Colonic mucosa (tissue), 1 donor: ENCODE results near the genes PEX7 and TNFAIP3.

DNA sequence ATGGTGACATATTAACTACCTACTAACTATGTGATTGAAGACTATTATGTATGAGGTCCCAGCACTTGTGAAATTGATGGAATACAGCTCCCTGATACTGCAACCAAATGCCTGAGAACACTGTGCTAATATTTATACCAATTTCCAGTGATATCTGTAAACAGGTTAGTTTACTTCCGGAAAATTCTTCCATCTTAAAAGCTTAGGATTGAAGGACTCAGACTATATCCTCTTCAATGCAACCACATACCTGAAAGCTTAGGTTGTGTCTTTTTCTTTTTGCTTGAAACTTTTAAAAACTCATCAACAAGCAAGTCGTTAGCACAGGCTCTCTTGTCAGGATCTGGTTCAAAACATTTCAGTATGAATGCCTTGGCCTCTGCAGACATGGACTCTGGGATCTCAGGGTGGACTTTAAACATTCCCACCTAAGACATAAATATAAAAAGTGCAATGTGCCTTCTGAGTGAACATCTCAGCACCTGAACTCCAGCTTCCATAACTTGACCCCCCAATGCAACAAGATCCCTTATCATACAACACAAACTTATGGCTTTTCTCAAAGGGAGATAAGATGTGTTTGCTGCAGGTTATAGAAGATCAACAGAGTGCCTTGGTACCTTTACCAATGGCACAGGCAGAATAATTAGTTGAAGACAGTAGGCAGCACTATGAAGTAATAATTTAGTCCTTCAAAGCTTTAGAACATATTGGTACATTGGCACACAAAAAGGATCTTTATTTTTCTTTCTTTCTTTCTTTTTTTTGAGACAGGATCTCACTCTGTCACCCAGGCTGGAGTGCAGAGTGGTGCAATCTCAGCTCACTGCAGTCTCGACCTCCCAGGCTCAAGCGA lies 51.6 kb upstream of the MAP7 start:
- PRO-cap = no peak

DNA sequence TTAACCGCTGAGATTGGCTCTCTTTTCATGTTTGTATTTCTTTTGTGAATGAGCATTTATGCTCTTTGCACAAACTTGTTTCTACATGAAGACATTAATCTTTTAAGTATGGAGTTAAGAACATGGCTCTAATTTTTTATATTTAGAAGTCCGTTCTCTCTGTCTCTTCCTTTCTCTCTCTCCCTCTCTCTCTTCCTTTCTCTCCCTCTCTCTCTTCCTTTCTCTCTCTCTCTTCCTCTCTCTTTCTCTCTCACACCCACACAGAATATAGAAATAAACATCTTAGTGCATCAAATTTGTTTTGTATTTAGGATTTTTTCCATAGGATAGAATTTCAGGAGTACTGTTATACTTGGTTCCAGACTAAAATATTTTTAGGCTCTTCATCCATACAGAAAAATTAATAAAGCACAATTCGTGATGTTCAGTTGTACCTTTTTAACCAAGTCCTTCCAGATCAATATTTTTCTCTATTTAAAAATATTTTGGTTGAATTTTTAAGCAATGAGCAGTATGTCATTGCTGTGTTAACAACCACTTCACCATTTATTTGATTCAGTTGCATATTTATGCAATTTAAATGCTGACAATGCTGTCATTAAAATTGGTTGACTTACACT lies 112.2 kb upstream of the MAP7 start:
- PRO-cap = no peak

DNA sequence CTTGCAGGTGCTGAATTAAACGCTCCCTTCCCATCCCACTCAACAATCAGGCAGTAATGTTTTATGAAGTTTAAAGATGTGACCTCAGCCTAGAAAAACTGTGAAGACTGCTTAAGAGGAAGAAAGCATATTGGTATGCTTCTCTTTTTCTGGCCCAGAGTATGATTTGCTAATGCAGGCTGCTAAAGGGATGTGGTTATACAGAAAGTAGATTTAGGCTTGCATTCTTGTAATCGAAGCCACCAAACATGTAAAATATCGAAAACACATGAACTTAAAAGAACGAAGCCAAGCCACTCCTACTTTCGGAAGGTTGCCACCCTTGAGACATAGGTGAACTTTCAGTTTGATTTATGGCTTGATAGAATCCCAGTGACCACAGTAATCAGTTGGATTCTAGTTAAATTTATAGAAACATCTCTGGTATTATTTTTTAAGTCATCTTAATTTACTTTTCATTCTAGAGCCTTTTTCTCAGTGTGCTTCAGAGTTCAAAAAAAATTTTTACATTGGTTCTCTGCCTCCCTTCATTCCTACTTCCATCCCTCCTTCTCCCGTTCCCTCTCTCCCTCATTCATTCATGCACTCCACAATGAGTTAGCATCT lies 40.6 kb downstream of the MAP3K5 start:
- PRO-cap = no peak

DNA sequence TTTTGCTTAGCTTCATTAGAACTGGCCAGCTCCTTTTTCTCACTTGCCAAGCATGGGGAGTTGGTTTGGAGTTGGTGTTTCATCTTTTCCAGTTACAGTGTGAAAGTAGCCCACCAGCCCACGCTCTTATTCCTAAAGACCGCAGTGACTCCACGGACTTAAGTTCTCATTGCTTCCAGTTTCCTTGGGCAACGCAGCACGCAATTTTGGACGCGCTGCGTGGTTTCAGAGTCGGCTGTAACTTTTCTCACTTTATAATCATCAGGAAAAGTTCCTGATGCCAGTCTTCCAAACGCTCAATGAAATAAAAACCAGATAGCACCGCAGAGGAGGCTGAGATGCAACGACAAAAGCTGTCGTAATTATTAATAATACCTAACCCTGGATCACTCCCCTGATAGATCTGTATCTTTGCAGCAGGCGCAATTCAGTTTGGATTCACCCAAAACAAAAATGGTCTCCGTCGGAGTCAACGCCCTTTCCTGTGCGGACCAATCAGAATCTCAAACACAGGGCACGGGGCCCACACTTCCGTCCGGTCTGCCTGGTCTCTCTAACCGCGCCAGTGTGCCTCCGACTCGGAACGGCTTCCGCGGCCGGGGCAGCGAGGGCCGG lies at the start of gene PEX7:
Gene PEX7 (plus strand): TSS at position 556 of the 615 bp plus-strand sequence.
- PRO-cap = bidirectional peak, plus-strand start at position 556 of the sequence, minus-strand start at position 405 of the sequence

DNA sequence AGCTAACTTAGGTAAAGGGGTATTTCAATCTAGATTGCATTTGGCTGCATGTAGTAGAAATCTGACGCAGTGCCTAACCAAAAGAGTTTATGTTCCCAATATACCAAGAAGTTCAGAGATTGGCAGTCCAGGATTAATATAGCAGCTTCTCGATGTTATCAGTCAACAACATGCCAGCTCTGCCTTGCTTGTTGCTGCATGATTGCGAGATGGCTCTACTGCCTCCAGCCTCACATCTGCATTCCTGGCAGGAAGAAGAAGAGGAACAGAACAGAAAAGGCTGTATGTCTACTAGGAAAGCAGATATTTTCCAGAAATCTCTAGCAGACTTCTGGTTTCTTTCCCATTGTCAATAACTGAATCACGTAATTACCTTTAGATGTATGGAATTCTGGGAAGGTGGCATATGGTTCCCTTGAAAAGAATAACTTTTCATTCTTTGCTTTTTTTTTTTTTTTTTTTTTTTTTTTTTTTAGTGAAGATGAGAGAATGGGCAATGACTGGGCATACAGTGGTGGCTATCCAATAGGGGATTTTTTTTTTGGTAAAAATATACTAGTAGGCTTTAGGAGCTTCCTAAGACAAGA lies 60.9 kb downstream of the SLC35D3 start:
- PRO-cap = no peak

GRCh38 chr6:137041867-137042740 lies 2.7 kb downstream of the IL20RA start:
- PRO-cap = unidirectional peak, plus-strand start at chr6:137042534

DNA sequence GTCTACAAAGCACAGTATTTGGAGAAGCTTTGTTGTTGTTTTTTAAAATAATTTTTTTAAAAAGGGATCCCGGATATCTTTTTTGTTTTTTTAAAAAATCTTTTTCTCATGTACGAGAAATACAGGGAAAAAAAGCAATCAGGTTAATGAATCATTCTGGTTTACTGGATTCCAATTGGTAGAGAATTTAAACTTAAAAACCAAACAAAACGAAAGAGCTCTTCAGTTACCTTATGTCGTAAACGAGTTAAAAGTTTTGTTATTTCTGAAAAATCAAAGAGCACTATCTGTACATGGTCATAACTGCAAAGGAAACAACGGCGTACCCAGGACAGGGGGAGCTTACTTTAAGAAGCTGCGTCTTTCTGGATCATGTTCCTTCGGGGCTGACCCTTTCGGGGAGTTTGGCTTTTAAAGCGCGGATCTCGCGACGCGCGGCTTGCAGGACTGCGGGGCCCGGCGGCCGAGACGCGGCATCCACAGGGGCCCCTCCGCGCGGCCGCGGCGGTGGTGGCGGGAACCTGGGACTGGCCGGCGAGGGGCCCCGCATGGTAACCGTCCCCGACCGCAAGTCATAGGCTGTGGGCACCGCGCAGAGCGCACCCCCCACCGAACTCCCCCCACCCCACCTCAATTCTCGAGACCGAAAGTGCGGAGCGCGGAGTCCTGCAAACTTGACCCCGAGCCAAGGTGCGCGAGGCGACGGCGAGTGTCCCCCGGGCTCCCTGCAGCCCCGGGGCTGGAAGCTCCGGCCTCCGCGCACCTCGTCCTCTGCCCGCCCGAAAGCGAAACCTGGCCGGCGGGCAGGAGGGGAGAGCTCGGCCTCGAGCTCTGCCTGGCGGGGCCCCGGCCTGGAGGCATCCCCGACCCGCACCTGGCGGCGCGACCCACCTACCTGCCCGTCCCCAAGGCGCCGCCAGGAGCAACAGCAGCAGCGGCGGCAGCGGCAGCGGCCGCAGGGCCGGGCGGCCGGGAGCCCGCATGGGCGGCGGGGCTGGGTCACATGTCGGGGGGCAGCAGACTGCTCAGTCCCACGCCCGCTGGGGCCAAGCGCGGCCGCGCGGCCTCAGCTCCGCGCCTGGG lies 678 bp downstream of the IL20RA start:
- PRO-cap = bidirectional peak, plus-strand start at position 407 of the sequence, minus-strand start at position 382 of the sequence

DNA sequence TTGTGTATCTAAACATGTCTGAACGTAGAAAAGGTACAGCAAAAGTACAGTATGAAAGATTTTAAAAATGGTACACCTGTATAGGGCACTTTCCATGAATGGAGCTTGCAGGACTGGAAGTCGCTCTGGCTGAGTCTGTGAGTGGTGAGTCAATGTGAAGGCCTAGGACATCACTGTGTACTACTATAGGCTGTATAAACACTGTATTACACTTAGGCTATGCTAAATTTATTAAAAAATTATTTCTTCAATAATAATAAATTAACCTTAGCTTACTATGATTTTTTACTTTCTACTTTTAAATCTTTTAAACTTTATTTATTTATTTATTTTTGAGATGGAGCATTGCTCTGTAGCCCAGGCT lies 678 bp upstream of the IL20RA start:
- PRO-cap = no peak

- PRO-cap = no peak
Observed at GRCh38 chr6:137749407-137750364, 117.4 kb upstream of the TNFAIP3 start.

DNA sequence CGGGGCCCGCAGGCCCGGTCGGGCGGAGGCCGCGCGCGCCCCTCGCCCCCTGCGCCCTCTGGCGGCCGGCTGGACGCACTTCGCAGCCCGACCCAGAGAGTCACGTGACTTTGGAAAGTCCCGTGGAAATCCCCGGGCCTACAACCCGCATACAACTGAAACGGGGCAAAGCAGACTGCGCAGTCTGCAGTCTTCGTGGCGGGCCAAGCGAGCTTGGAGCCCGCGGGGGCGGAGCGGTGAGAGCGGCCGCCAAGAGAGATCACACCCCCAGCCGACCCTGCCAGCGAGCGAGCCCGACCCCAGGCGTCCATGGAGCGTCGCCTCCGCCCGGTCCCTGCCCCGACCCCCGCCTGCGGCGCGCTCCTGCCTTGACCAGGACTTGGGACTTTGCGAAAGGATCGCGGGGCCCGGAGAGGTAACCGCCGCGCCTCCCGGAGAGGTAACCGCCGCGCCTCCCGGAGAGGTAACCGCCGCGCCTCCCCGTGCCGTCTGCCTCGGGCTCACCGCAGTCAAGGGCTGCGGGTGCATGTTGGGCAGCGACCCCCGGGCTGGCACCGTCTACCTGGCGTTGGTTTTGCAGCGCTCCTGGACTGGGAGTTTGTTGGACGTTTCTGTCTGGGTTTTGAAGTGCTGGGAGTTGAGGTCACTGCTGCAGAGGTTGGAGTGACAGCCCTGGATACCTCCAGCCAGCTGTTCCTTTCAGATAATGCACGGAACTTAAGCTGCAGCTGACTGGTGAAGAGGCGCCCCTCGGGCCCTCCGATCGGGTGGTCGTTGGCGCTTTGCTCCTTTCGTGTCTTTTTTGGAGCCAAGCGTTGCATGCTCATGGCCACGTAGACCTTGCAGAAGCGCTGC lies at the start of gene TNFAIP3:
Gene TNFAIP3 (plus strand): TSS at position 180 of the 855 bp plus-strand sequence.
- PRO-cap = bidirectional peak, plus-strand start at position 154 of the sequence, minus-strand start outside the sequence

DNA sequence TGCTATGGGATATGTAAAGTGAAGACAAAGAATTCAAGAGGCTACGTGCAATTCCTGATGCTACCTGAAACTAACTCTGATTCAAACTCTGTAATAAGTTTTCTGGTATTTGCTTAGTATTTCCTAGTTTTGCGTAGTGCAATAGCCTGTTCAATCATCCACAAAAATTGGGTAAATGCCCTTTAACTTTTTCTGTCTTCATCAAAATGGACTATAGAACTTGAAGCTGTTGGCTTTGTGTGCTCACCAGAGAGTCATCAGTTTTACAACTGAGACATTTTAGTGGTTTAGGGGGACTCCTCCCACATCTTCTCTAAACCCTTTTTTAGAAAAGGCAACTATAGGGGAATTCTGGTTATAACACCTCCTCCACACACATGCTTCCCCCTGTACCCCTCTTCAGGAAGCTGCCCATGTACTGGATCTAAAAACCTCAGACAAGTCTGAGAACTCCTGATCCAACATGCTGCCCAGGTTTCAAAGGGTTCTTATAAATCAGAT lies 73.1 kb downstream of the TNFAIP3 start:
- PRO-cap = bidirectional peak, plus-strand start at position 374 of the sequence, minus-strand start at position 265 of the sequence

DNA sequence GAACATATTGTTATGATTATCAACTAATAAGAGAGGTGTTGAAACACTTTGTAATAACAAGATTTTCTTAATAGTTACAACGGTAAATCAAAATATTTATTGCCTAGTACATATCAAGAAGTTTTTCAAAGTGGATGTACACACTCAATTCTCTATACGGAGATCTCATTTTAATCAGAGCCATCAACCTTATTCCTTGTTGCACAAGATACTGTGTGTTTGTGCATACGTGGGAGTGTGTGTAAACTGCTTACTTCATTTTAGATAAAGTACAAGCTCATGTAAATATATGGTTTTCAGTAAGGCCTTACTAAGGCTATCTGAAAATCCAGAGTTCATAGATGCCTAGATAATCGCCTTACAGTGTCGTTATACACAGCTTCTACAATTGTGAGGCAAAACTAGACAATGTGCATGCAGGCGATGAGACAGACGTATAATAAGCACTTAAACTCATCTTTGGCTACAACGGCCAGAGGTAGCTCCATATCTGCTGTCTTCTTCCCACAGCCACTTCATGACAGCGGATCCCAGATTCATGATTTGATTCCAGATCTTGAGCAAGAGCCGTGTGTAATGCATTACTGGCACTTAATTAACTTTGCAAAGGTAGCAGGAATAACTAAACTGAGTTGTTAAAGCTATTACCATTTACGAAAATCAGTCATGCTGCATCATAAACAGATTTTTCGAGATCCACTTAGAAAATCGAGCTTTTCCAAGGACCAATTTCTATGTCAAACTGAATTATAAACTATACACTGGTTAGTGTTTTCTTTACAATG lies 2.5 kb downstream of the PERP start:
- PRO-cap = no peak

- PRO-cap = no peak
Observed at GRCh38 chr6:138259003-138259549, 40.8 kb upstream of the PBOV1 start.

- PRO-cap = no peak
Observed at GRCh38 chr6:138424114-138424805, 20.2 kb downstream of the HEBP2 start.

- PRO-cap = no peak
Observed at GRCh38 chr6:138433545-138434195, 29.6 kb downstream of the HEBP2 start.

GRCh38 chr6:138469044-138469375 lies 30.3 kb downstream of the NHSL1 start:
- PRO-cap = no peak

- PRO-cap = no peak
Observed at GRCh38 chr6:138485851-138486309, 13.4 kb downstream of the NHSL1 start.

- PRO-cap = no peak
Observed at GRCh38 chr6:138497260-138497729, 2.0 kb downstream of the NHSL1 start.

DNA sequence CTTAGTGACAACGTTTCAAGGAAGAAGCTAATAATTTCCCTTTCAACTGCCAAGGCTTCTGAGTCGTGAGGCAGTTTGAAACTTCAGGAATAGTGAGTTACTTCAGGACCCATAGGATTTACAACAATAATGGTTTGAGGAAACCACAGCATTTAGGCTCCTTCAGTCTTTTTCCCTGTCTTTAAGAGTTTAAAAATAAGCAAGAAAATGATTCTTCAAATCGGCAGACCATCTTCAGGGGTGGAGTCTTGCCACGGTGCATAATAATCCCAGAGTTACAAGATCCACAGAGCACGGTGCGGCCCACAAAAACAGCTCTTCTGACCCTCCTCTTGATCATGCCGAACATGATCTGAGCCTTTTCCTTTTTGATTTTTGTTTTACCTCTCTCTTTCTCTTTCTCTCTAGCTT lies 55.5 kb upstream of the NHSL1 start:
- PRO-cap = no peak

DNA sequence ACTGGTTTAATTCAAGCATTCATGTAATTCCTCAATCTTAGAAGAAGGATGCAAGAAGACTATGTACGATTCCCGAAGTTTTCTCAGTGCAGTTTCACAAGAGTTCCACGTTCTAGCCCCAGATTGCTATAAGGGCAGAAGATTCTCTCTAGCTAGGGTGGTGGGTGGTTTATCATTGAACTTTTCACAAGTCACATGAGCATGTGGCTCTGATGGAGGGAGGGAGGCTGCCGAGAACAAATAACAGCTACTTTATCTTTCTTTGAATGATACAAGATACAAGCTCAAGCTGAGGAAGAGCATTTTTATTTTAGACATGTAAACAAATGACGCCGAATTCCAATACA lies 71.9 kb upstream of the NHSL1 start:
- PRO-cap = no peak